Endothelial cell (in vitro differentiated cells): ENCODE data around the genes SELENOO, MAPK12 and DENND6B.

DNA sequence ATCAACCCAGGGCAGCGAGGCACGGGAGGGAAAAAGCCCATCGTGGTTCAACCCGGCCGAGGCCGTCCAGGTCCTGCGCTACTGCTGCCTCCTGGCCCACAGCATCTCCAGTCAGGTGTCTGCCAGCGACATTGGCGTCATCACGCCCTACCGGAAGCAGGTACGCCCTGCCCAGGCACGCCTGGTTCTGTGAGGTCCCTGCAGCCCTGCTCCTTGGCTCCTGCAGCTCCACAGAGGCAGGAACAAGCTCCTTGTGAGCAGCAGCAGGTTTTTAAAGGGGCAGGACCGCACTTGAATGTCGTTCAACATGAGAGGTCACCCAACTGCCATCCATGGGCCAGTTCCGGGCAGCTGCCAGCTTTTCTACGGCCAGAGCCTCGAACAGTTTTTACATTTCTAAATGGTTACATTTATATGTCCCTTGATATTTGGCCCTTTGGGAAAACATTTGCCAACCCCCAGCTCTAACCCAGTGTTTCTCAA lies 12.4 kb upstream of the PANX2 start:
- PRO-cap, result no peak

DNA sequence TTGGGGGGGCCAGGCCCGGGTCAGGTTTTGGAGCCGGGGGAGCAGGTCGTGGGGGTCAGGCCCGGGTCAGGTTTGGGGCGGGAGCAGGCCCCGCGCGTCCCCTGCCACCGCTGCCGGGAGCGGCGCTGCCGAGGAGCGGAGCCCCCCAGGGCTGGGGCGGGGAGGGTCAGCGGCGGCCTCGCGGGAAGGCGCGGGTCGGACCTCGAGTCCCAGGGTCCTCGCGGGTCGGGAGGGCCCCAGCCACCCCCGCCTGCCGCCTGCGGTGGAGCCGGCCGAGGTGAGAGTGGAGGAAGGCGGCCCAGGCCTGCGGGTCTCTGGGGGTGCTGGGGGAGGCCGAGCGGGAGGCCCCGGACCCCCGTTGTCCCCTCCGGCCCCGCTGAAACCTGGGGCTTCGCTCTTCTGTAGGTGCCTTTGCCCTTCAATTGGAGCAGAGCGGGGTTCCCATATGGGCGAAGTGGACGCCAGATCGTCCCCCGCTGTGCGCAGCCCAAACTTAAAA lies 651 bp downstream of the TRABD start:
- PRO-cap, result no peak

DNA sequence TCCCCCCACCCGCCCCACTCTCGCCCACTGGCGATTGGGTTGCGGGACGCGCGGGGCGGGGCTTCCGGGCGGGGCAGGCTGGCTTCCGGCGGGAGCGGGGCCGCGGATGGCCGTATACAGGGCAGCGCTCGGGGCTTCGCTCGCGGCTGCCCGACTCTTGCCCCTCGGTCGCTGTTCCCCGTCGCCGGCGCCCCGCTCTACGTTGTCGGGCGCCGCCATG lies at the start of gene SELENOO:
Gene SELENOO (plus strand): TSS at position 81 of the 220 bp plus-strand sequence.
- PRO-cap, result bidirectional peak, plus-strand start at position 84 of the sequence, minus-strand start outside the sequence

DNA sequence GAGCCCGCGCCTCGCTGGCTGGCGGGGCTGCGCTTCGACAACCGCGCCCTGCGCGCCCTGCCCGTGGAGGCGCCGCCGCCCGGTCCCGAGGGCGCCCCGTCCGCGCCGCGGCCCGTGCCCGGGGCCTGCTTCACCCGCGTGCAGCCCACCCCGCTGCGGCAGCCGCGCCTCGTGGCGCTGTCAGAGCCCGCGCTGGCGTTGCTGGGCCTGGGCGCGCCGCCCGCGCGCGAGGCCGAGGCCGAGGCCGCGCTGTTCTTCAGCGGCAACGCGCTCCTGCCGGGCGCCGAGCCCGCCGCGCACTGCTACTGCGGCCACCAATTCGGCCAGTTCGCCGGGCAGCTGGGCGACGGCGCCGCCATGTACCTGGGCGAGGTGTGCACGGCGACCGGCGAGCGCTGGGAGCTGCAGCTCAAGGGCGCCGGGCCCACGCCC lies 356 bp downstream of the SELENOO start:
- PRO-cap, result no peak

- PRO-cap, result no peak
These were observed 2.3 kb downstream of the MAPK12 start for GRCh38 chr22:50259152-50259655.

DNA sequence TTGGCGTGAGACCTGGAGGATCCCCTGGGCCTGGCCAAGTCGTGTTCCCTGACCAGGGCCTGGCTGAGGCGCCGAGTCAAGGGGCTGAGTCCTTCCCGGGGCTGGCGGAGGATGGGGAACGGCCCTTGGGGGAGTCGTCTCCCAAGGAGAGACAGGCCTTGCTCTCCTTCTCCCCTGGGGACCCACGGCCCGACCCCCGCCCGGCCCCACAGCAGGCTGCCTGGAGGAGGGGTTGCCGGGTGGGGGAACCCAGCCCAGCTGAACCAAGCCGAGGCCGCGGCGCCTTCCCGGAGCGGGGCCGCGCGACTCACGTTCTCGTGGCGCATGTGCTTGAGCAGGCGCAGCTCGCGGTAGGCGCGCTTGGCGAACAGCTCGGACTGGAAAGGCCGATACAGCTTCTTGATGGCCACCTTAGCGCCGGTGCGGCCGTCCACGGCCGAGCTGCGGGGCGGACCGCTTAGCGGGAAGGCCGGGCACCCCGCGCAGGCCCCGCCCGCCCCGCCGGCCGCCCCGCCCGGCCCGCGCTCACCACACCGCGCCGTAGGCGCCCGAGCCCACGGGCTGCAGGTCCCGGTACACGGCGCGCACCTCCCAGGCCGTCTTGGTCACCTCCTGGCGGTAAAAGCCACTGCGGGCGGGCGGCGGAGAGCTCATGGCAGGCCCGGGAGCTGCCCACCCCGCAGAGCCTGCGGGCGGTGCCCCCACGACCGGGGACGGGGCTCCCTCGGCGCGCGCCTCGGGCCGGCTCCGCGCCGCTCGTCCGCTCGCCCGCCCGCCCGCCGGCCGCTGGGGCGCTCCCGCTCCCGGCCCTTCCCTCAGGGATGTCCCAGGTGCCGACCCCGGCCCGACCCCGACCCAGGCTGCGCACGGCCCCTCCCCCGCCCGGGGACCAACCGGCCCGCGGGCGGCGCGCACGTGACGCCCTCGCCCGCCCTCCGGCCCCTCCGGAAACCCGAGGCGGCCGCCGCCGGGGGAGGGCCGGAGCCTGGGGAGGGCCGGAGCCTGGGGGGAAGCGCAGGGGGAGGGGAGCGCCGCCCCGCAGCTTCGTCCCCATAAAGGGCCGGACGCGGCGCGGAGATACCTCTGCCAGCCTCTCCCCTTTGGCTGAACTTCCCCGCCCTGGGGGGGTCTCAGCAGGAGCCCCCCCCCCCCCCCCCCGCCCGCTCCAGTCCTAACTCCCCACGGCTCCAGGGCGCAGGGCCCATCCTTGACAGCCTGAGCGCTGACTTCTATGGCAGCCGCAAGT lies at the start of gene MAPK12:
Gene MAPK12 (minus strand): TSS at position 828 of the 1,246 bp plus-strand sequence.
- PRO-cap, result unidirectional peak, minus-strand start at position 828 of the sequence

DNA sequence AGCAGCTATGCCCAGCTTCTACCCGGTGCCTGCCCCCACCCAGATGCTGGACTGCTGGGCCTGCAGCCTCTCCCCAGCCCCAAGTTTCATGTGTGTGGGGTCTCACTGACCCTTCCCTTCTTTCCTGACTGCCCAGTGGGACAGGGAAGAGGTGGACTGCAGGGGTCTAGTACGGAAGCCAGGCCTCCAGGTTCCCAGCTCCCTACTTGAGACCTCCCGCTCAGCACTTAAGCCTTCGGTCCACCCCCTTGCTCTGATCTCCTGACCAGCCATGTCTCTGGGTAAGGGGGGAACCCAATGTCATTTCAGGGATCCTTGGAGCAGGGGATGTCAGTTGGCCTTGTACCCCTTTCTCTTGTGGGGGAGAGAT lies 2.6 kb upstream of the MAPK11 start:
- PRO-cap, result no peak

DNA sequence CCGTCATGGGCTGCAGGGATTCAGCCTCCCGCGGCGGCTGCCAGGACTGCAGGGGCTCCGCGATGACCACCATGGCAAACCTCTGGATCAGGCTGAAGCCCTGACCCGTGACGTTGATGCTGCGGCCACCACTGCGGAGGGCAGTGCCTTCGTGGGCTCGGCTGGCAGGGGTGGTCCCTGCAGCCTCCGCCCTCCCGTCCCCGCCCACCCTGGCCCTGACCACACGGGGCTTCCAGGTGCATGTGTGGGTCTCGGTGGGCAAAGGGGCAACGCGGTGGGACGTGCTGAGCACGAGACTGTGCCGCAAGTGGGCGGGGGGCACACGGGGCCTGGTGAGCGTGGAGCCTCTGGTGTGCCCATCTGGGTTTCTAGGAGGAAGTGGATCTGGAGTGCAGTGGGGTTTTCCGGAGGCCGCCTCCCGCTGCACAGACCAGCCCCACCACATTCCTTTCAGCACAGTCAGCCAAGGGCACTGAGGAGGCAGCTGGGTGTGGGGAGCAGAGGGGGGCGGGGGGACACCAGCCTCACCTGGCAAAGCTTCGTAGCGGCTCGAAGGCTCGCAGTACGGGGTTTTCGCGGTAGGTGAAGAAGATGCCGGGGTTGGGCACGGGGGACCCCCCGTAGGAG lies 12.1 kb upstream of the MAPK11 start:
- PRO-cap, result no peak

- PRO-cap, result no peak
These were observed 15.4 kb upstream of the MAPK11 start for GRCh38 chr22:50285669-50285868.

DNA sequence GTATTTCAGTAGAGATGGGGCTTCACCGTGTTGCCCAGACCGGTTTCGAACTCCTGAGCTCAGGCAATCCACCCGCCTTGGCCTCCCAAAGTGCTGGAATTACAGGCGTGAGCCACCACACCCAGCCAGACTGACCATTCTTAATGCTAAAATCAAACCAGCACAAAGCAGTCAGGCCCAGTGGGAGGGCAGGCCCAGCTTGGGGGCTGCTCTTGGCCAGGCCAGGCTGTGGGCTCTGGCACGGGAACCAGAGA lies 8.7 kb downstream of the PLXNB2 start:
- PRO-cap, result no peak

GRCh38 chr22:50304502-50305477 lies 2.7 kb downstream of the PLXNB2 start:
- PRO-cap, result no peak

DNA sequence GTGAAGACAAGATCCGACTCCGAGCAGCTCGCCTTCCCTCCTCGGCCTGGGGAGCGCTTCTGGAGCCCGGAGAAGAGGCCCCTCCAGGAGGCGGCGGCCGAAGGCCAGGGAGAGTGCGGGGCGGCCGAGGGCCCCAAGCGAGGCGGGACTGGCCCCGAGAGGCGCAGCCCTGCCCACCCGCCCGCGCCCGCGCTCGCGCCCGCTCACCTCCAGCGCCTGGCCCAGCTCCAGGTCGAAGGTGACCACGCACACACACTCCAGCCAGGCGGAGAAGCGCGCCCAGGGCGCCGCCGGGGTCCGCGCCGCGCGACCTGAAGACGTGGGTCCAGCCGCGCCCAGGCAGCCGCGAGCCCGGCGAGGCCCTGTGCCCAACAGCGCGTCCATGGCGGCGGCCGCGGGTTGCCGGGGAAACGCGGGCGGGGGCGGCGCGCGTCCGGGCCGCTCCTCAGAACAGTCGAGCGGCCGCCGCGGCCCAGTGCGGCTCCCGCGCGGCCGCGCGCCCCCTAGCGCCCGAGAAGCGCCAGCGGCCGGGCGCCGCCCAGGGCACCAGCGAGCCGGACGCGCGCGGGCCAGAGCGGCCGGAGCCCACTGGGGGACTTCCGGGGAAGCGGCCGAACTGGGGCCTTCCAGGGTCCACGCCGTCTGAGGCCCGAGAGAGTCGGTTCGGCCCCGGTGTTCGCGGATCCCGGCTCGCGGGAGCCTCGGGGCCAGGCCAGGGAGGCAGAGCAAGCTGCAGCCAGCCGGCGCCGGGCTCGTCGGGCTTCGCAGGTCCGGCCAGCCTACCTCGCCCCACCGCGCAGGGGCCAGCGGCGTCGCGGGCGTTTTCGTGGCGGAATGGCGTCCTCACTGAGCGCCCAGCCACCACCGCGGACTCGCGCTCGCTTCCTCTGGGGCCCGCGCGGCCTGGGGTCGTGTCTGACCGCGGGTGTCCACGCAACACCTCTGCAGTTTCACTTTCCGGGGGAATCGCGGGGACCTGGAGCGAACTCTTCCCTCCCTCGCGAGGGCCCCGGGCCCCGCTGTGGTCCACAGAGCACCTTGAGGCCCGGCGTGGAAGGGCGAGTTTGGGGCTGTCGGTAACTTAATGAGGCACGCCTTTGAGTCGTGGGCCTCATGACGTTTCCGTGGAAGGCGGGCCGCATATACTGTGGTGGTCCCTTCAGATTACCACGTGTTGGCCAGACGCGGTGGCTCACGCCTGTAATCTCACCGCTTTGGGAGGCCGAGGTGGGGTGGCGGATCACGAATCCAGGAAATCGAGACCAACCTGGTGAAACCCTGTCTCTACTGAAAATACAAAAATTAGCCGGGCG lies at the start of gene DENND6B:
Gene DENND6B (minus strand): TSS at position 408 of the 1,313 bp plus-strand sequence.
- PRO-cap, result bidirectional peak, plus-strand start at position 581 of the sequence, minus-strand start at position 766 of the sequence; bidirectional peak, plus-strand start at position 1,029 of the sequence, minus-strand start at position 1,023 of the sequence; unidirectional peak, minus-strand start at position 1,057 of the sequence

- PRO-cap, result bidirectional peak, plus-strand start at chr22:50400346, minus-strand start at chr22:50400272
These were observed 56.9 kb downstream of the PPP6R2 start for GRCh38 chr22:50399822-50400564.

DNA sequence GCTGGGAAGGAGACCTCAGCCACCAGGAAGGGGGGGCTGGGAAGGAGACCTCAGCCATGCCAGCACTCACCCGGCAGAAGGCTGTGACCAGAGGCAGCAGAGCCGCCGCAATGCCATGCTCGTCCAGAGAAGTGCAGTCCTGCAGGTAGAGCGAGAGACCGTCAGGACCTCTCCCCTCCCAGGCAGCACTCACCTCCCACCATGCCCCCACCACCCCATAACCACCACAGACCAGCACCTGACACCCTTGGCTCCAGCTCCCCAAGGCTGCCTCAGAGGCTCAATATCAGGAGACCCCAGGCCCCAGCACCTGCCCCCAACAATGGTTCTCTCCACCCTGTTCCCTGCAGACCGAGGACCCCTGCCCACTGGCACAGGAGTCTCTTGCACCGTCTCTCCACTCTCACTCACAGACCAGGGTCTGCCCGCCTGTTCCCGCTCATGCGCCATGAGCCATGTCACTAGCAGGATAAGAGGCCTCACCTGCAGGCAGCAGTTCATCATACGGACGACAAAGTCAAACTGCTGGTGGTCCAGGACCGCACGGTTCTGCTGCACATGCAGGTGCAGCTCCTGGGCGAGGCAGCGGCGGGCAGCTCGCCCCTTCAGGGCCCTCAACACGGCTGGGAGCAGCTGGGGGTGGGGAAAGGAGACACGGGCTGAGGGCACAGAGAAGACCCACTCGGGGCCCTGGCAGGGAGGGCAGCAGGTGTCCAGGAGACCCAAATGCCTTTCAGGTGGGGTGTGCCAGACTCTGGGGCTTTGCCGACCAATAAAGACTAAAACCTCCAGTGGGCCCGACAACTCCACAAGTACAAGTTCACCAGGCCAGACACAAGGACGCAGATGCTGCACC lies 11.8 kb downstream of the SBF1 start:
- PRO-cap, result no peak

GRCh38 chr22:50481633-50482774 lies 661 bp downstream of the ADM2 start:
- PRO-cap, result no peak

DNA sequence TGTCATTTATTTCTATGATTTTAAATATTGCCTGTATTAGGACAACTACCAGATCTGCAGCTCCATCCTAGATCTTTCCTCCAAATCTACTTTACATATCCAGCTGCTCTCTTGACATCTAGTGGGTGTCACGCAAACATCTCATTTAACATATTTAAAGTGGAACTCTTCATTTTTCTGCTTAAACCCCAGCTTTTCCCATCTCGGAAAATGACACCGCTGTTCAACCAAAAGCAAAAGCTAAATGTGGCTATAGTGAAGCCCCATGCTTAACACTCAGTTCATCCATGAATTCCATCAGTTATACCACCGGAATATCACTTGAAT lies 1.2 kb downstream of the NCAPH2 start:
- PRO-cap, result no peak

DNA sequence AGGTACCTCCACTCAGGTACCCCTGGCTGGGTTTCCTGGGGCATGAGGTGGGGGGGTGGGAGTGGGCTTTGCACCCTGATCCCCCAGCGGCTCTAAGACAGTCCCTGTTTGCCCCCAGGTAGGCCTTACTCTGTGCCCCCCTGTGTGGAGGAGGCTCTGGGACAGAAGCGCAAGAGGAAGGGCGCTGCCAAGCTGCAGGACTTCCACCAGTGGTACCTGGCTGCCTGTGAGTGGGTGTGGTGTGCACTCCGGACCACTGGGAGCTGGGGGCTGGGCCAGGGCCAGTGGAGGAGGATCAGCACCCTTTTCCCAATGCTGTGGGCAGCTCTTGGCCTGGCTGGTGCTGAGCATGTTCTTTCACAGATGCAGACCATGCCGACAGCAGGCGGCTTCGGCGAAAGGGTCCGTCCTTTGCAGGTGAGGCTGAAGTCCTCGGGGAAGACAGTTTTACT lies 3.7 kb downstream of the SCO2 start:
- PRO-cap, result no peak

DNA sequence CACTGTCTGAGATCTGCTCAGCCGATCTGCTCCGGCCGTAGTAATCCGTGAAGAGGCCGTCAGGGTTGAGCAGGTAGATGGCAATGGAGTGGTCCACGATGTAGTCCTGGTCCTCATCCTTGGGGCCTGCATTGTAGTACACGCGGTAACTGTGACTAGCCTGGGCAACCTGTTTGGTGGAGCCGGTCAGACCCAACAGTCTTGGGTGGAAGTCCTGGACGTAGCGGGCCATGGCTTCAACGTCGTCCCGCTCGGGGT lies 1.8 kb downstream of the SCO2 start:
- PRO-cap, result no peak

DNA sequence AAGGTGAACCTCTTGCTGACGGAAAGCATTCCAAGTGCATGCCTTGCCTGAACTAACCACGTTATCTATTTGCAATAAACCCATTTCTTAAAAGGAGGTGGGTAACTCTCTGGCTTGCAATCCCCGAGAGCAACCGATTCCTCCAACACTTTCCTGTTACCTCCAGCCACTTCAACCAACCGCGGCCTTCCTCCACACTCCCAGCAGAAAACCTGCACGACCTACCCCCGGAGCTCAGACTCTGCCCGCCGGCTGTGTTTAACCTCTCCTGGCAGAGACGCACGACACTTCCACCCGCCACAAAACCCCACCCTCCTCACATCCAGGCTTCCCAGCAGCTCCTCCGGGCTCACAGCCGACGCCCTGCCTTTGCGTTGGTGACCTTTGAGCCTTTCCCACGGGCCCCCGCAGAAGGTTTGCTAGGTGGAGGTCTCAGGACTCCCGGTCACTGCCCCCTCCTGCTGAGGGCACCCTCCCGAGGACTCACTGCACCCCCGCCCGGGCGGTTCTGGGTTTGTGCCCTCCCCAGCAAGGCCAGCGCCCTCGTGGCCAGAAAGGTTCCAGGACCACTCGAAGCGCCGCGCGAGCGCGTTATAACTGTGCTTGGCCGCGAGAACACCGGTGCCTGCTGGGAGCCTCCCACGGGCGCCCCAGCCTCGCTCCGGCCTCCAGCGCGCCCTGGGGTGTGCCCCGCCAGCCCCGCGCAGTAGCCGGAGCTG lies 554 bp downstream of the SCO2 start:
- PRO-cap, result bidirectional peak, plus-strand start at position 656 of the sequence, minus-strand start at position 595 of the sequence

DNA sequence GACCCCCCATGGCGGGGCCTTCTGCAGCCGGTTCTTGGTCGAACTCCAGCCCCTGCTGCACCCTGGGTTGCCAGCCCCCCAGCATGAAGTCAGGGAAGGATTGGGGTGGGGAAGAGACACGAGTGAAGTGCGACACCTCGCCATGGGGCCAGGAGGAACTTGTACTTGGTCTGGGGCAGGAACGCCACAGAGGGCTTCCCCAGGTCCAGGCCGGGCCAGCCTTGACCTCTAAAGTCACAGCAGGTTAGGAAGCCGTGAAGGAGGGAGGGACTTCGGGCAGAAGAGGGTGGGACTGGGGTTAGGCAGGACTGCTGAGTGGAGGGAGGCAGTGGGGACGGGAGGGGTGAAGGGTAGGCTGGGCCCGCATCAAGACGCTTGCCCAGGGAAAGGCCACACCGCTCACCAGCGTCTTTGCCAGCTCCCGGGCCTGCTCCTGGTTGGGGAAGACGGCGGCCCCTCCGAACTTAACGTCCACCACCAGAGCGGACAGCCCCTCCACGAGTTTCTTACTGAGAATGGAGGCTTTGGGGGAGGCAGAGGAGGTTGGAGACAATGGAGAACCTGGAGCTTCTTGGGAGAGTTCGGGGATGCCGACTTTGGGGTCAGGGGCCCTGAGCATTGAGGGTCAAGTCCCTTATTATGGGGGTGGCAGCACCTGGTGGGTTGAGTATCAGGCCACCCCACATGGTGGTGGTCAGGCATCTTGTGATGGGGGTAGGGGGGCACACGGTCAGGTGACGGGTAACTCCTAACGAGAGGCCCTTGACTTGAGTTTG lies 1.6 kb upstream of the SCO2 start:
- PRO-cap, result no peak